Subcutaneous preadipocyte (primary cell): ENCODE measurements around a stretch of chrX.

- CAGE, long polyA plus RNA, result no peak
These were observed 64.9 kb upstream of the USP9X start for GRCh38 chrX:41020337-41020800.

DNA sequence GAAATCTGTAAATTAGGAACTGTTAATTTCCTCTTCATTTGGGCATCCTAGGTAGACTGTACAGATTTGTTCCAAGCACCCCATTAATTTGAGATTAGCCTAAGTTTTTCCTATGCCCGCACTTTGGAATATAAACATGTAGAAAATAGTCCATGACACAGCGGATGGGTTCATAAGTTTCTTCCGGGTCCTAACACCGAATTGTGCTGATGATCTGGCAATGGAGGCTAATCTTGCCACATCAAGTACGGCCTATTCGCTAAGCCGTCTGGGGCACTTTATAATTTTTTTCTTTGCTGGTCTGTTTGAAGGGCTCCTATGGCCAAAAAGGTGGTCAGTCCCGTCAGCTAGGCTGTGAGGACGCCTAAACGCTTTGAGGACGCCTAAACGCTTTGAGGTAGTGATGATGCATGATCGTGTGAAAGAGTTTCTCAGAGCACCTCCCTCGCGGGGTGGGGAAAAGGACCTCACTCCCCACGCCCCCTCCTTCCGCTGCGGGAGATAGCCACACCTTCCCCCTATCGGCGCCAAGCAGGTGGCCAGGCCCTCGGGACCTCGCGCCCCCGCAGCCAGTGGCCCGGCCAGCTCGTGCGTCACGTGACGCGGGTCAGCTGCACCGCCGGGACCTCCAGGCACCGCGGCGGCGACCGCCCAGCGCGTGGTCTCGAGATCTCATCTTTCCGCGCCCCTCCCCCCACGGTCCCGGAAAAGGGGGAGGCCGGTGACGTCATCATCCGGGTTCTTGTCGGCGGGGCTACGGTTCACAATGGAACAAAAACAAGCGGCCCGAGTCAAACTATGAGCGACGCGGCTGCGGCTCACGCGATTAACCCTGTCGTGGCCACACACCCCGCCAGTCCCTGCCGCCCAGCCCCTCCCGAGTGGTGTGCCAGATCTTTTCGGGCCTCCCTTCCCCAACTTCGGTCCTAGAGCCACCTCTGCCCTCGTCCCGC lies 909 bp upstream of the USP9X start:
- CAGE, long polyA plus RNA, result no peak

DNA sequence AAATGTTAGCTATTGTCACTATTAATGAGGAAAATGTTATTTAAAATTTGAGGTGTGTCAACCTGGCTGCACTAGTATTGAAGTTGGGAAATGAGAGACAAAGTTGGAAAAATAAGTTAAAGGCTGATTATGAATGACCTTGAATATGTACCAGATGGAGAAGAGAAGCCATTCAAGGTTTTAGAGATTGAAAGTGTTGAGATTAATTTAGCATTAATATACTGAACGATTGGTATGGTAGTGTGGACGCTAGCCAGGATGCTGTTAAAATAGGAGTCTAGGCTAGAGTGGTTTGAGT lies 25.4 kb downstream of the USP9X start:
- CAGE, long polyA plus RNA, result no peak

- CAGE, long polyA plus RNA, result no peak
These were observed 123.7 kb upstream of the DDX3X start for GRCh38 chrX:41210037-41210916.

DNA sequence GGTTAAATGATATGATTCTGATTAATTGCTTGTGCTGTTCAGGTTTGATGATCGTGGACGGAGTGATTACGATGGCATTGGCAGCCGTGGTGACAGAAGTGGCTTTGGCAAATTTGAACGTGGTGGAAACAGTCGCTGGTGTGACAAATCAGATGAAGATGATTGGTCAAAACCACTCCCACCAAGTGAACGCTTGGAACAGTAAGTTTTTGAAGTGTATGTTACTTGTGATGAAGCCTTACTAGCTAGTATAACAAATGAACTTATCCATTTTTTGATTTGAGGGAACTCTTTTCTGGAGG lies 8.4 kb downstream of the DDX3X start:
- CAGE, long polyA plus RNA, result no peak

- CAGE, long polyA plus RNA, result no peak
These were observed 10.0 kb downstream of the DDX3X start for GRCh38 chrX:41343913-41344482.

GRCh38 chrX:41559305-41560165 lies 112.4 kb downstream of the NYX start:
- CAGE, long polyA plus RNA, result no peak

DNA sequence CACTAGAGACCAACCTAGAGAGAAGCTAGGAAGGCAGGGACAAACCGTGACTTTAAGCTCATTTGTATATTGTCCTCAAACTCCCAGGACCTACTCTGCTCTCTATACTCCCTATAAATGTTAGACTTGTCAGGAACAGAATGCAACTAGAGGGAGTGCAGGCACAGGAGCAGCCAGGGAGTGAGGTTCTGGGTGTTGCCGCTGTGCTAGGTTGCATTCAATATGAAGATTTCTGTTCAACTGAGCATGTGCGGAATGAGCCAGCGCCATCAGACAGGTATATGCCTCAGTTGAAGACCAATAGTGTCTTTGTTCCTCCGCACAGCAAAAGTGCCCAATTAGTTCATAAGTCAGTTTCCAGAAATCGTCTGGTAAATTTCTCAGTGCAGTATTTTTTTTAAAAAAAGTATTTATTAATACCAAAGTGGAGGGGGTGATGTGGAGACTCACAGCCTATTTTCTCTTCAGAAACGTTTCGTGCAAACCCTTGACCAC lies 1.0 kb upstream of the CASK start:
- CAGE, long polyA plus RNA, result no peak

DNA sequence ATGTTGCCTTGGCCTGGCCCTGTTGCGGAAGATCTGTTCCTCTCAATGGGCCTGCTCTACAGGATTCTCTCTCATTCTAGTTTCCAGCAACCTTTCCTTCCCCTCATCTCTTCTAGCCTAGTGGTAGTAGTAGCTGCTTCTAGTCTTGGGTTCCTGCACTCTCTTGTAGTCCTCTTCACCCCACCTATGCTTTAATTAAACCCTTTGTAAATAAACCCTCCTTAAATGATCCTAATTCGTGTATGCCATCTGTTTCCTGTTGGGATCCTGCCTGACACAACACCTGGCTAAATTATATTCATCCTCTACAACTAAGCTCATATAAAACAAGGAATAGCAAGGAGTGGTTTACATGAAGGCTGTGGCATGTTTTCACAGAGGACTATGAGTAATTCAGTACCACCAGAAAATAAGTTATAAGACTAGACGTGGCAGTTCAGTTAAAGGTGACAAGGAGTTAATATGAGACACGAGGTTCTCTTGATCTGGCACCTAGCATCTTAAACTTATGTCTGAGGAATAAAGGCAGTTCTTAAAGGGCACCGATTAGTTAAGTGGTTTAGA lies 95.6 kb upstream of the MAOA start:
- CAGE, long polyA plus RNA, result no peak

DNA sequence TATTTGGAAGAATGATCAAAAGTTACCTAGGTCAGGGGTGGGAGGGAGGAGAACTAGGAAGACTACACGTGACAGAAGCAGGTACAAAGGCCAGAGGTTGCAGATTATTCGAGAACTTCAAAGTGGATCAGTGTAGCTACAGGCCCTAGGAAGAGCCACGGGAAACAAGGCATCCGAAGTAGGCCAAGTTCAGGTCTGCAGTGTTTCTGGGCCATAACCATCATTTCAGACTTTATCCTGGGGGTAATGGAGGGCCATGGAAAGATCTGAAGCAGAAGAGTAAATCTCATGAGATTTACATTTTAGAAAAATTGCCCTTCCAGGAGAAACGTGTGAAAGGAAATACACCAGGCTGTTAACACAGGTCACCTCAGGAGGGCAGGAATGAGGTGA lies 16.4 kb downstream of the MAOB start:
- CAGE, long polyA plus RNA, result no peak

- CAGE, long polyA plus RNA, result no peak
These were observed 4.9 kb downstream of the NDP start for GRCh38 chrX:43968325-43968663.

DNA sequence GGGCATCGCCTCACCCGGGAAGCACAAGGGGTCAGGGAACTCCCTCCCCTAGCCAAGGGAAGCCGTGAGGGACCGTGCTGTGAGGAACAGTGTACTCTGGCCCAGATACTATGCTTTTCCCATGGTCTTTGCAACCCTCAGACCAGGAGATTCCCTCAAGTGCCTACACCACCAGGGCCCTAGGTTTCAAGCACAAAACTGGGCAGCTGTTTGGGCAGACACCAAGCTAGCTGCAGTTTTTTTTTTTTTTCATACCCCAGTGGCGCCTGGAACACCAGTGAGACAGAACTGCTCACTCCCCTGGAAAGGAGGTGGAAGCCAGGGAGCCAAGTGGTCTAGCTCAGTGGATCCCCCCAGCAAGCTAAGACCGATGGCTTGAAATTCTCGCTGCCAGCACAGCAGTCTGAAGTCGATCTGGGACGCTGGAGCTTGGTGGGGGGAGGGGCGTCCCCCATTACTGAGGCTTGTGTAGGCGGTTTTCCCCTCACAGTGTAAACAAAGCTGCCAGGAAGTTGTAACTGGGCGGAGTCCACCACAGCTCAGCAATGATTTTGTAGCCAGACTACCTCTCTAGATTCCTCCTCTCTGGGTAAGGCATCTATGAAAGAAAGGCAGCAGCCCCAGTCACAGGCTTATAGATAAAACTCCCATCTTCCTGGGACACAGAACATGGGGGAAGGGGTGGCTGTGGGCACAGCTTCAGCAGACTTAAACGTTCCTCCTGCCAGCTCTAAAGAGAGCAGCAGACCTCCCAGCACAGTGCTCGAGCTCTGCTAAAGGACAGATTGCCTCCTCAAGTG lies 90.3 kb downstream of the EFHC2 start:
- CAGE, long polyA plus RNA, result no peak

GRCh38 chrX:44344041-44344587 lies 642 bp upstream of the EFHC2 start:
- CAGE, long polyA plus RNA, result no peak

GRCh38 chrX:44954340-44954890 lies 81.4 kb downstream of the KDM6A start:
- CAGE, long polyA plus RNA, result no peak

DNA sequence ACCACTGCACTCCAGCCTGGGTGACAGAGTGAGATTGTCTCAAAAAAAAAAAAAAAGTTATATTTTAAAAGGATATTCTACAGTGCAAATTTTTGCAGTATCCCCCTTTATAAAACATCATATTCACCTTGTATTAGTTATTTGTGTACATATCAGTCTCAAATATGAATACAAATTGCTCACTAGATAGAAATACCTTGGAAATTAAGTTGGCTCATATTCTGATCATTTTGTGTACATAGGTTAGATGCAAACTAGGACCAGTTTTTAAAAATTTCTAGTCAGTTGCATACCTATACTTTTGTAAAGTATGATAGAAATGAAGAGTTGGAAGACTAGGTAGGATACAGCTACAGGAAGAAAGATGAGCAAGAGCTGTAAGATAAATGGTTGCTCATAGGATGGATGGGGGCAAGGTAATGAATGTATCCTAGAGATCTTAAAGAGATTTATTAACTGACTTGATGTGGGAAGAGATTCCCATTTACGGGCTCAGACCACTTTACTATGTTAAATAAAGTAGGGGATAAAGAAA lies 156.6 kb downstream of the KDM6A start:
- CAGE, long polyA plus RNA, result no peak

- CAGE, long polyA plus RNA, result no peak
These were observed 9.3 kb downstream of the DIPK2B start for GRCh38 chrX:45191349-45191767.

DNA sequence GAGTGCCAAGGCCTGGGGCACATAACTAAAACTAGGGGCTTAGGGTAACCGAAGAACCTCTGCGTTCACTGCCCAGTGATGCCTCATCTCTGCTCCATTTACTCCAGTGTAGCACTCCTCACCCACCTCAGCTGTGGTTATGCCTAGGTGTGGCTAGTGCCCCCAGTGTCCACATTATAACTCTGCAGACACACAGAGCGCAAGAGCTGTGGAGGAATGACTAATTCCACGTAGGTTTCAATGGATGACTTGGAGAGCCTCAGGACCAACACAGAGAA lies 542.3 kb upstream of the DIPK2B start:
- CAGE, long polyA plus RNA, result no peak

DNA sequence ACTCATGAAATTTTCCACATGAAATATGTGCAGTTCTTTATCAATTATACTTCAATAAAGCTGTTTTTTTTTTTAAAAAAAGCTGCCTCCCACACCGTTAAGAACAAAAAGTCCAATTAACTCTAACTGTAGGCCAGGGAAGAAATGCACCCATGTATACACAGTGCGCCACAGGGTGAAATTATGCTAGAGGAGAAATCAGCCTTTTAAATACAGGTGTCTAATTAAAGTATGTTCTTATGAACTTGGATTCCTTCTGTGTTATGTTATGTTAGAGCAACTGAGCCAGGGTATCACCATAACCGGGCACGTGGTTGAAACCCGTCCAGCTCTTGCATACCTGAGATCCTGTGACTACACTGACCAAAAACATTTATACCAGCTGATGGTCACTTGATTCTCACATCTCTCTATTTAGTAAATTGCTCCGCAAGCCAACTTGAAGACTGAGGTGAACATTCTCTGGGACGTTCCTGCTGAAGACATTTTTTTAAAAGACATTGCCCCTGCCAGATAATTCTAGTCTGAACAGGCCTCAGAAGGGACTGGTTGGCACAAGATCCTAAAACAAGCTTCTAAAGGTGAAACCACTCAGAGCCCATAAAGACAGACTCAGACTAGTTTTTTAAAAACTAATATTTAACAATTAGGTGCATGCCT lies 549.9 kb upstream of the DIPK2B start:
- CAGE, long polyA plus RNA, result no peak

- CAGE, long polyA plus RNA, result no peak
These were observed 600.9 kb upstream of the DIPK2B start for GRCh38 chrX:45801511-45801956.

DNA sequence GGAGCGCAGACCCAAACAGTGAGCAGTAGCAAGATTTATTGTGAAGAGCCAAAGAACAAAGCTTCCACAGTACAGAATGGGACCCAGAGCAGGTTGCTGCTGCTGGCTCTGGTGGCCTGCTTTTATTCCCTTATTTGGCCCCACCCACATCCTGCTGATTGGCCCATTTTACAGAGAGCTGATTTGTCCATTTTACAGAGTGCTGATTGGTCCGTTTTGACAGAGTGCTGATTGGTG lies 203.1 kb upstream of the KRBOX4 start:
- CAGE, long polyA plus RNA, result no peak